Cardiac atrium fibroblast (primary cell): ENCODE measurements around a stretch of chr6.

GRCh38 chr6:125989713-125990266, 3.5 kb downstream of the TRMT11 start:
- RAMPAGE, long total RNA = no peak

DNA sequence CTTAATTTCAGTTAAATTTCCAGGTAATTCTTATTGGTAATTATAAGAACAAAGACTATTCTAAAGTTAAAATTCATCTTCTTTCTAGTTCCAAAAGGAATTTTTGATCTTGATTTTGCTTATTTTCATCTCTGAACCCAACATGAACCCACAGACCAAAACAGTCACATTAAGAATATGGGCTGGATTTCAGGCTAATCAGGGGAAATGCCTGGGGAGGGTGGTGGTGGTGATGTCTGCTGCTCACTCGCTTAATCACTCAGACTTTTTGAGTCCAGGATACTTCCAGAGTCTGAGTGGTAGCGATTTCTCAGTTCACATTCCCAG, 345.5 kb upstream of the RSPO3 start:
- RAMPAGE, long total RNA = no peak

DNA sequence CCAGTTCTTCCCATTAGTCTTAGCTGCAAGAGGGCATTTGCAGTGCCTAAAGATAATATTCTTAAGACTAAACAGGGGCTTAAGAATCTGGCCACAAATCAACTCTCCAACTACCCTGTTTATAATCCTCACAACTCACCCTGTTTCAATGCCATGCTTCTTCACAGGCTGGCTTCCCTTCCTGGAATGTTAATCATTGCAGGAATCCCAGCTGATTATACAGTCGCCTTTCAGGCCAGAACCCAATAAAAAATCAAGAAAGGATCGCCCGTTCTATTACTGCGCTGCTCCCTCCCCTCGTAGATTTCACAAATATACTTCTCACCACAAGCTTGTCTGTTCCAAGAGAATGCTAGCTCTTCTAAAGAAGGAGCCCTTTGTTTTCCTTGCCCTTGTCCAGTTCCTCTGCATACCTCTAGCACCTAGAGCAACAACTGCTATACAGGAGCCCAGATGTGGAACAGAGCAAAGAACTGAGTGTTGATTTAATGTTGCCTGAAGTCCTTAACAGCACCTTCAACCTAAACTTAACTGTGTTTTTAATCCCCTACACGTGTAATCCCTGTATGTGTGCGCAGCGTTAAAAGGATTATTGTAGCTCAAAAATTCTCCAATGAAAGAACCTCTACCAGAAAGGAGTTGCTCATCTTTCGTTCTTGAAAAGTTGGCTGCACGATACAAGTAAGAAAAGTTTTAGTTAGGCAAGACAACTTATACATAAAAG, 1.0 kb downstream of the ECHDC1 start:
- RAMPAGE, long total RNA = no peak

DNA sequence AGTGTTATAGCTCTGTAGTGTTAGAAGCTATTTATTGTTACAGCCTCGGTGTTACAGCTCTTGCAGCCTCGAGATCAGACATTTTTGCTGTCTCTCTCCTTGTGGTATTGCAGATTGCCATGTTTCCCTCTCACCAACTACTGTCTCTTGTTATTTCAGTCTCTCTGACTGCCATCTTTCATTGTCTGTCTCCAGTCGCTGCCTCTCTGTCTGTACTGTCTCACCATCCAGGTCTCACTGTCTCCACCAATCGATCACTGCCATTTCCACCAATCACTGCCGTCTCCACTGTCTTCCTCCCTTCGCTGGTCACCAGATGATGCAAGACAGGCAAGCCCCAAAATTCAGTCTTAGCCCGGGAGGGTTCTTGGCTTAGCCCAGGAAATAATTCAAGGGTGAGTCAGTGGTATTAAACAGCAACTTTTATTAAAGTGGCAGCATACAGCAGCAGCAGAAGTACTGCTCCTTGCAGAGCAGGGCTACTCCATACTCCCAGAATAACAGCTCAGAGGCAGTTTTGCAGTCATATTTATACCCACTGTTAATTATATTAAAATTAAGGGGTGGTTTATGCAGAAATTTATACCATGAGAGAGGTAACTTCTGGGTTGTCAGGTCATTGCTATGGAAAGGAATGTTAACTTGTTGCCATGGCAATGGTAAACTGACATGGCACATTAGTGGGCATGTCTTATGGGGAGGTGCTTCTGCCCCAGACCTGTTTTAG, 22.9 kb upstream of the ECHDC1 start:
- RAMPAGE, long total RNA = no peak

DNA sequence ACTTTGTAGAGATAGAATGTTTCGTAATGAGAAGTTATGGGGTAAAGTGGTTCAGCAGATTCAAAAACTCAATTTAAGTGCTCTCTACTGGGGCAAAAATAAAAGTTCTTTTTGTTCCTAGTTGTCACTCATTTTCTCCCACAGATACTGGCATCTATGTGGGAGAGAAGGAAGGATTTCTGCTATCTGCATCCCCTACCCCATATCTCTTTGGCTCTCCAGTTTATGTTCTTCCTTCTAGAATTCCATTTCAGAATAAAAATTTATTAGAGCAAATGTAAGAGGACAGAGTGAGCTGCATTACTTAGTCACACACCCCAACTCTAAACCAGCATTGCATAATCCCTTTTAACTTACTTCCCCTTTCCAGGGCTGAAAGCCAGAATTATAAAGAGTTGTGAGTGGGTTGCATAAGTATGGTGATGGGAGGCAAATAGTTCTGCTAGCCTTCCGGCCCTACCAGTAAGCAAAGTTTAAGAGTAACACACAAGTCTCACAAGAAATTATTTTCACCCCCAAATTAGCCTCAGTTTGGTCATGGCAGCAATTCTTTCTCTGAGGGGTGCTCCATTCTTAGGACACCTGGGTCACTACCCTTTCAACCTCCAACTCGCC, 1.8 kb downstream of the KIAA0408 start:
- RAMPAGE, long total RNA = no peak

- RAMPAGE, long total RNA = no peak
These were observed 232.5 kb downstream of the PTPRK start for GRCh38 chr6:128287922-128288374.

DNA sequence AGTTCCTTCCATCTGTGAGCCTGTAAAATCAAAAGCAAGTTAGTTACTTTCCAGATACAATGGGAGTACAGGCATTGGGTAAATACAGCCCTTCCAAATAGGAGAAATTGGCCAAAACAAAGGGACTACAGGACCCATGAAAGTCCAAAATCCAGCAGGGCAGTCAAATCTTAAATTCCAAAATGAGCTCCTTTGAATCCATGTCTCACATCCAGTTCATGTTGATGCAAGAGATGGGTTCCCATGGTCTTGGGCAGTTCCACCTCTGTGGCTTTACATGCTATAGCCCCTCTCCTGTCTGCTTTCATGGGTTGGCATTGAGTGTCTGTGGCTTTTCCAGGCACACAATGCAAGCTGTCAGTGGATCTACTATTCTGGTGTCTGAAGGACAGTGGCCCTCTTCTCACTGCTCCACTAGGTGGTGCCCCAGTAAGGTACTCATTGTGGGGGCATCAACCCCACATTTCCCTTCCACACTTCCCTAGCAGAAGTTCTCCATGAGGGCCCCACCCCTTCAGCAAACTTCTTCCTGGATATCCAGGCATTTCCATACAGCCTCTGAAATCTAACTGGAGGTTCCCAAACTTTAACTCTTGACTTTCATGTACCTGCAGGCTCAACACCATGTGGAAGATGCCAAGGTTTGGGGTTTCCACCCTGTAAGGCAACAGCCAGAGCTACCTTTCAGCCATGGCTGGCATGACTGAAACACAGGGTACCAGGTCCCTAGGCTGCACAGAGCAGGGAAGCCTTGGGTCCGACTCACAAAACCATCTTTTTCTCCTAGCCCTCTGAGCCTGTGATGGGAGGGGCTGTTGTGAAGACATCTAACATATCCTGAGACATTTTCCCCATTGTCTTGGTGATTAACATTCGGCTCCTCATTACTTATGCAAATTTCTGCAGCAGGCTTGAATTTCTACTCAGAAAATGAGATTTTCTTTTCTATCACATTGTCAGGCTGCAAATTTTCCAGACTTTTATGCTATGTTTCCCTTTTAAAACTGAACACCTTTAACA, 144.4 kb downstream of the PTPRK start:
- RAMPAGE, long total RNA = no peak

DNA sequence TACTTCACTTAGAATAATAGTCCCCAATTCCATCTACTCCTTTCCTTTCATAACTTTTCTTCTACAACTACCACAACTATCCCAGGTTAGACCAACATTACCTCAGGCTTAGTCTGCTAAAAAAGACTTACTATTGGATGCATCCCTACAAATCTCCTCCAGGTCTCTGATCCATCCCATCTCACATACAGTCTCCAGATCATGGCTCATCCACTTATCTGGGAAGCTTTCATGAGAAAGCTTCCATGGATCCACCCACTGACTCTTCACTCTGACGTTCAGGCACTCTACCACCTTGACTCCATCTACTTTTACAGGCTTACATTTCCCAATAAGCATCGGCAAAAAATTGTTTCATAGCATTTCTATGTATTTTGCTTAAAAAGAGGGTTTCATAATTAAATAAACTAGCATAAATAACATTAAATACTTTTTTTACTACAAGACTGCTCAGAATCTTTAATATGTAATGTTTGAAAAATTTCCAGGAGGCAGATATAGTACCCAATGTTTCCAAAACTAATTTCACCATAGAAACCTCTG, 94.8 kb downstream of the PTPRK start:
- RAMPAGE, long total RNA = no peak

- RAMPAGE, long total RNA = no peak
These were observed 20.9 kb downstream of the PTPRK start for GRCh38 chr6:128499376-128499938.

GRCh38 chr6:128518299-128518971, 2.0 kb downstream of the PTPRK start:
- RAMPAGE, long total RNA = no peak

DNA sequence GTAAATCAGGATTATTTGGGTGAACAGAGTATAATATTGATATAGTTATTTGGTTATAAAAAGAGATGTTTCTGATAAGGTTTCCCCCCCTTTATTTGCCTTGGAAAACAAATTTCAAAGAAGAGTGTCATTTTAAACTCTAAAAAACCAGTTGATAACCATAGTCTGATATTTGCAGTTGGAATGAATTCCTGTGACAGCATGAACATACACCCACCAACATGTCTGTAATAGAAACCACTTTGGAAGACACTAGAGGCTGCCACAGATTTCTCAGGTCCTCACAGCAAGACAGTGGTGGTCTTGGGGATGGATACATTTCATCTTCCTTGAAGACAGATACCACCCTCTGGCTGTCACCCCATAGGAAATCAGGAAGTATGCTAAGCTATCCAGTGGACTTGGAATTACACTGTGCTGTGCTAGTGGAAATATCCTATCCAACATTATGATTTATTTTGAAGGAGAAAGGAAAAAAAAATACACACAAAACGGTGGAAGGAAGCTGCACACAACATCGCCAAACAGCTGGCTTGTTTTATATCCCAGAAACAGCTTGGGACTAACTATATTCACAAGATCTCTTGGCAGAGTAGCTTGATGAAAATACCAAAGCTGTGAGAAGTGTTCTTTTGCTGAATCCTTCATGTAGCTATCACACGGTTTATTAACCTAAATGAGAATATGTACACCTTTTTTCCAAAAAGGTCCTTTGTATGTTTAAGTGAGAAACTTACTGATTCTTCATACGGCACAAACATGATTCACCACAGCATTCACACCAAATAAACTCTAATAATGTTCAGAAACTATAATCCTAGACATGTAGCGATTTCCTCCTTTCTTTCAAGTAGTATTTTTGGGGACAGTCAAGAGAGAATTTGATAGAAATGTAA, 257.6 kb downstream of the LAMA2 start:
- RAMPAGE, long total RNA = no peak

DNA sequence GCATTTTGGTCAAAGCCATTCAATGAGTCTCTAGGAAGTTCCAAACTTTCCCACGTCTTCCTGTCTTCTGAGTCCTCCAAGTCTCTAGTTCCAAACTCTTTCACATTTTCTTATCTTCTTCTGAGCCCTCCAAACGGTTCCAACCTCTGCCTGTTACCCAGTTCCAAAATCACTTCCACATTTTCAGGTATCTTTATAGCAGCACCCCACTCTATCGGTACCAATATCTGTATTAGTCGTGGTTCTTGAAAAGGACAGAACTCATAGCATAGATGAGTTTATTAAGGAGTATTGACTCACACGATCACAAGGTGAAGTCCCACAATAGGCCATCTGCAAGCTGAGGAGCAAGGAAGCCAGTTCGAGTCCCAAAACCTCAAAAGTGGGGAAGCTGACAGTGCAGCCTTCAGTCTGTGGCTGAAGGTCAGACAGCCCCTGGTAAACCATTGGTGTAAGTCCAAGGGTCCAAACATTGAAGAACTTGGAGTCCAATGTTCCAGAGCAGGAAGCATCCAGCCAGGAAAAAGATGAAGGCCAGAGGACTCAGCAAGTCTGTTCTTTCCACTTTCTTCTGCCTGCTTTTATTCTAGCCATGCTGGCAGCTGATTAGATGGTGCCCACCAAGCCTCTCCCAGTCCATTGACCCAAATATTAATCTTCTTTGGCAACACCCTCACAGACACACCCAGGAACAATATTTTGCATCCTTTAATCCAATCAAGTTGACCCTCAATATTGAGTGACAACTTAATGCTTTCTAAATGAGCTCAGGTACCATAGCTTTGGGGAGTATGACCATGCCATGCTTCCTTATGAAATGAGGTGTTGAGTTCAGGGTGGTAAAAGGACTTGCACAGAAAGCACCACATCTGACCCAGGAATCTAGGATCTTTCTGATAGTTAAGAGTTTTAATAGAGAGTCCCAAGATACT, 120.2 kb downstream of the ARHGAP18 start:
- RAMPAGE, long total RNA = no peak

DNA sequence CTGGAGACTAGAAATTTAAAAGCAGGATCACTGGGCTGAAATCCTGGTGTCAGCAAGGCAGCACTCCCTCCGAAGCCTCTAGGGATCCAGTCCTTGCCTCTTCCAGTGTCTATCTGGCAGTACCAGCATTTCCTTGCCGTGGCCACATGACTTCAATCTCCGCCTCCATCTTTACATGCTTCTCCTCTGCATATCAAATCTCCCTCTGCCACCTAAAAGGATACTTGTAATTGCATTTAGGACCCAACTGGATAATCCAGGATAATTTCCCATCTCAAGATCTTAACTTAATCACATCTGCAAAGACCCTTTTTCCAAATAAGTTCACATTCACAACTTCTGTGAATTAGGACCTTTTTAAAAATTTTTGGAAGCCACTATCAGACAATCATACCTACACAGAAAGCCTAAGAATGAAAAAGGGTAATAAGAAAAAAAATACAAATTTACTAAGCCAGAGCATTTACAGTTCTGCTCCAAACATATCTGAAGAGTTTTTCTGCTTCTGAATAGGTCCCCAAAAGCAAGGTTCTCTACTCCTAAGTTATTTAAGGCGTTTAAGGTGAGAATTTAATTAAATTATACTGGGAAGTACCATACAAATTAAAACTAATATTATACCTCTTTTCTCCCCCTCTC, 30.0 kb downstream of the ARHGAP18 start:
- RAMPAGE, long total RNA = no peak

DNA sequence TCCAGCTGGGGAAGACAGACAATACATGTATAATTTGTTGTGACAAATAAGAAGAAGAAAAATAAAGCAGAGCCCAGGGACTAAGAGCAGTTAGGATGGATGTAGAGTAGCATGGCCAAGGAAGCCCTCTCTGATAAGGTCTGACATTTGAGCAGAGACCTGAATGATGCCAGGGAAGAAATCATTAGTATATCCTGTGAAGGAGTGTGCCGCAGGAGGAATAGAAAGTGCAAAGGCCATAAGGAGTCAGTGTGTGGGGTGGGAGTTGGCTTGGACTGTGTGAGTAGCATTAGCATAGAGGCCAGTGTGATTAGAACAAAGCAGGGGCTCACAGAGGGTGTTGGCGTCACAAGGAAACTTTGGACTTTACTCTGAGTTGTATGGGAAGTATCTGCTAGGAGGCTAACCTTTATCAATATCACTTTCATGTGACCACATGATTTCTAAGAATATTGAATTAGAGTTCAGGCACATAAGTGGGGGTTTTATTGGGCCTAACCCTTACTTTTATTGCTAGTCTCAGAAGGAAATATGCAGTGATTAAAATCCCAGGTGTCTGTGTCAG, 12.1 kb downstream of the TMEM200A start:
- RAMPAGE, long total RNA = no peak

DNA sequence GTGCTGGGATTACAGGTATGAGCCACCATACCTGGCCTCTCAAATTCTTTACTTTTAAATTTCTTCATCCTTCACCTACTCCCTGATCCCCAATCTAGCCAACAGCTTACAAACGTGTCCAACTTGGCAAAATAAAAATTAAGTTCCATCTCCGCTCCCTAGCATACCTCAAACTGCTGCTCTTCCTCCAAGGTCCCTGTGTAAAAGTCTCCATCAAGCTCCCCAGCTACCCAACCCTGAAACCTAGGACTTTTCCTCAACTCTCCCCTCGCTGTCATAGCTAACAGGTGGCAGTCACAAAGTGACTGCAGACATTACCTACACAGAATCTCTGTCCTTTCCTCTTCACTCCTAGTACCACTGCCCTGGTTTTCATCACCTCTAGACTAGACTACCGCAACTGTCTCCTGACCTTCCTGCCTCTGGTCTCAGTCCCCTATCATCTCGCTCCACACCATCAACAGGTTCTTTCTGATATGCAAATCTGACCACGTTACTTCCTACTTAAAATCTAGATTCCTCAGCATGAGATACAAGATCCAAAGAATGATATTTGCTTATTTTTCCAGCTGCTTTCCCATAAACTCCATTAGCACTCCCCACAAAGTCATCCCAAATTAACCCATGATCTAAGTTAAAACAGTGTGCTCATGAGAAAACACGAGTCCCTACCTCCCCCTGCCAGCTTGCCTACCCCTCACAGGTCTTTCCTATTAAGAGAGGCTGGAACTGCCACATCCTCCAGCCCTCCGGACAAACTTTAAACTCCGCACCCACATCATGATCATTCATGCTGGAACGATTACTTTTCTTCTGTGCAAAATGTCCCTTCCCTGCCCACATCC, 93.8 kb downstream of the SMLR1 start:
- RAMPAGE, long total RNA = no peak

DNA sequence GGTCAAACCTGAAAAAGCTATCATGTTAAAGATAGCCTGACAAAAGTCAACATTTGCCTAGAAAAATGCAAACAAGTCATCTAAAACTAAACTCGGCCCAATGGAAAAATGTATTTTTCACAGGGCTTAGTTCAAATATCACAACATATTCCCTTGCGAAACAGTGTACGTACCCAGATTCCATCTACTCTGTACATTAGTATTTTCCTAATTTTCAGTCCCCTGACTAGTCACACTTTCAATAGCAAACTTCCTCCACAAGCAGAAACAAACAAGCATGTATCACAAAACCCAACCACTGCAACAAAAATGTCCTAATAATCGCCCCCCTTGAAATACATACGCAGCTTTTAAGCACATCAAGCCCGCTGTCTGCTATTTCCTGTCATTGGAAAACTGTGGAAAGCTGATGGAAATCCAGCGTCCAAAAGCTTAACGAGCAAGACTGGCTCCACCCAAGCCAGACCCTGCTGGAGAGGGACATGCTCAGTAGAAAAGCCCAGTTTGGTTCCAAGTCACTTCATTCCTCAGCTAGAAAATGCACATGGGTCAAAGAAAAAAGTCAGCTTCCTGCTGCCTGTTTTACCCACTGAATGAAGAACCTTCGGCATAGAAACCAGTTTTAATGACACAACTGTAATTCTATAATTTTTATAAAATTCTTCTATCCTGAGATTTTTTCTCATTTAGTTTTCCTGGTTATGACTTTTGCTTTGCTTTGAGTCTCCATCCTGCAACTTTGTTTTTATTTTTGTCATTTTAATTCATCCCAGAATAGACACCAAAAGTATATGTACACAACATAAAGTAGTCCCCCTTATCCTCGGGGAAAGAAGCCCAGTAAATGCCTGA, 92.9 kb downstream of the EPB41L2 start:
- RAMPAGE, long total RNA = start-site peak on the minus strand centred at position 410 of the sequence, 75 bp wide, 1,282 and 141 reads in 2 replicates

GRCh38 chr6:131136142-131136568, 888 bp downstream of the AKAP7 start:
- RAMPAGE, long total RNA = no peak

DNA sequence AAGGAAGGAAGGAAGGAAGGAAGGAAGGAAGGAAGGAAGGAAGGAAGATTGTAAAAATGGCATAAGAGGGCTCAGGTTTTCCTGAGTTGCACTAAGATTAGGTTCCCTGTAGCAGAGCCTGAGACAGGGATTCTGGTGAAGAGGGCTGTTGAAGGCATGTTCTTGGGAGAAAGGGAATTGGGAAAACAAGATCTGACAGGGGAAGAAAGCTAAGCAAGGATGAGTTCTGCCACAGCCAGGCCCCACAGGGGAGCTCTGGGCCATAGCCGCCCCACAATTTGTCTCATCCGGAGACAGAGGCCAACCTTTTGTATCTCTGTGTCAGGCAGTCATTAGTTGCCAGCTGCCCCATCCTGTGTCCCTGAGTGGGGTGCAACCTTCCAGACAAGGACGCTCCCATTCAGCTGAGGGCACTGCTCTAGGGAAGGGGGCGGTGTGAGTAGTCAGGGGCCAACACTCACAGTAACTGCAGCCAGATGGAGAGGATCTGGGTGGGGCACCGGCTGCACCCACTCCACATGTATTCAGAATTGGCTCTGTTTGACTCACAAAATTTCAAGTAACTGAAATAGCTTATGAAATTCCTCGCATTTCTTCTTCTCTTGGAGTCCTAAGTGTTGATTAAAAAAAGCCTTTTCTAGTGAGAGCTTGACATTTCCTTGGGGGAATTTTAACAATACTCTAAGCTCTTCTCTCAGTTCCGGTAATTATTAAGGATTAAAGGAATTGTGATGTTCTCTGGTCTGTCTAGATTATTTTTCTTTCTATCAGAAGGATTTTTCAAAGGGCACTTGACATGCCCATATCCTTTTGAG, 189.1 kb upstream of the ARG1 start:
- RAMPAGE, long total RNA = no peak

DNA sequence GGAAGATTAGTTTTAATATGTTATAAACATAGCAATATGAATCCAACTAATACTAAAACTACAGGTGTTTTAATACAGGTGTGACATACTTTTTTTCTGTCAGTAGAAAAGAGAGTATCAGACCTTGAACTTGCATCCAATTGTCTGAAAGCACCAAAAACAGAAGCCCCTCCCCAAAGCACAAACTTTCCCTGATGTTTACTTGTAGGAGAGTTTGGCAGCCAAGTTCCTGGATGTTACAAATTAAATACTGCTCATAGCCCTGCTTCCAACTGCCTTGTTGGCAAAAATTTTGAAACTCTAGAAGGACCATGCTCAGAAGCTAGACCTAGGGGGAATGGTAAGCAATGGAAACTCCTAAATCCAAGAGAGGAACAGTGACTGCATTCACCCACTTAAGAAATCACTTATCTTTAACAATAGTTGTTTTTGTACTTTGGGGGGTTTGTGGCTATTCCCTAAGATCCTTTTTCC, 17.0 kb upstream of the ARG1 start:
- RAMPAGE, long total RNA = no peak

- RAMPAGE, long total RNA = no peak
These were observed 10.7 kb upstream of the ARG1 start for GRCh38 chr6:131562205-131562863.